A673 (cell line): ENCODE measurements around a stretch of chr1.

DNA sequence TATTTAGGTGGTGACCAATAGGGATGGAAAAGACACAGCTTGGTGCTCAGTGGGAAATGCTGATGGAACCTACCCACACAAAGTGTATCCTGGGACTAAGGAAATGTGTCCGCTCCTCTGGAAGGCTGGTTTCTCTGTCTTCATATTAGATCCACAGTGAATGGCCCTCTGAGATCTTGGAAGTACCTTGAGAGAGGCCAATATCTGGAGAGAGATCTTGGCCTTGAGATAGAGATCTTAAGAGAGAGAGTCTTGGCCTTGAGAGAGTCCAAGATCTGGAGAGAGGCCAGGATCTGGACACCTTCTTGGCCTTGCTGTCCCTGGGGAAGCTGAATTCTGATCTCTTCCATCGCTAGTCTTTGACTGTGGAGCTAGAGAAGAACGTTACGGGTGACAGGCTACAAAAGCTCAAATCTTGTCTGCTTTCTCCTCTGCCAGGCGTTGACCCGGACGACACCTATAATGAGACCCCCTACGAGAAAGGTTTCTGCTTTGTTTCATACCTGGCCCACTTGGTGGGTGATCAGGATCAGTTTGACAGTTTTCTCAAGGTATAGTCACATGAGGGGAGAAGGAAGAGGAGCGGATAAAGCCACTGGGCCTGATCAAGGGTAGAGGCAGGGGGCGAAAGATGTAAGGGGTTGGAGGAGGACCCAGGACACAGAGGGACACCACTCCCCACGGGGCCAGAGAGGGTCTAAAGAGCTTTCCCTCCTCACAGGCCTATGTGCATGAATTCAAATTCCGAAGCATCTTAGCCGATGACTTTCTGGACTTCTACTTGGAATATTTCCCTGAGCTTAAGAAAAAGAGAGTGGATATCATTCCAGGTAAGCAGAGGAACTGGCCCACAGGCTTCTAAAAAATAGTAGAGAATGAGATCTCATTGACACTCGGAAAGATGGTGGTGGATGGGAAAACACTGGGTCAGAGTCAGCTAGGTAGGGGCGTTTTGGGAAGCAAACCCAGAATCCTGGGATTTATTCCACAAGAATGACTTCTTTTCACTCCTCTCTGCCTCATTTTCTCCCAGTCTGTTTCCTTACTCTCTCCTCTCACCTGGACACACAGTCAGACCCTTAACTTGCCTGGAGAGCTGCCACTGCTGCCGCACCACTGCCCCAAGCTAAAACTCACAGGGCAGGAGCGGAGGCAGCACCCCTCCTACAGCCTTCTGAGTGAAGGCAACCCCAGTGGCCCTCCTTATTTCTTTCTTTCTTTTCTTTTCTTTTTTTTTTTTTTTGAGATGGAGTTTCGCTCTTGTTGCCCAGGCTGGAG is 9.0 kb upstream of the ELF3 start:
- PRO-cap = no peak

GRCh38 chr1:202016507-202017655 is 6.5 kb downstream of the ELF3 start:
- PRO-cap = no peak

DNA sequence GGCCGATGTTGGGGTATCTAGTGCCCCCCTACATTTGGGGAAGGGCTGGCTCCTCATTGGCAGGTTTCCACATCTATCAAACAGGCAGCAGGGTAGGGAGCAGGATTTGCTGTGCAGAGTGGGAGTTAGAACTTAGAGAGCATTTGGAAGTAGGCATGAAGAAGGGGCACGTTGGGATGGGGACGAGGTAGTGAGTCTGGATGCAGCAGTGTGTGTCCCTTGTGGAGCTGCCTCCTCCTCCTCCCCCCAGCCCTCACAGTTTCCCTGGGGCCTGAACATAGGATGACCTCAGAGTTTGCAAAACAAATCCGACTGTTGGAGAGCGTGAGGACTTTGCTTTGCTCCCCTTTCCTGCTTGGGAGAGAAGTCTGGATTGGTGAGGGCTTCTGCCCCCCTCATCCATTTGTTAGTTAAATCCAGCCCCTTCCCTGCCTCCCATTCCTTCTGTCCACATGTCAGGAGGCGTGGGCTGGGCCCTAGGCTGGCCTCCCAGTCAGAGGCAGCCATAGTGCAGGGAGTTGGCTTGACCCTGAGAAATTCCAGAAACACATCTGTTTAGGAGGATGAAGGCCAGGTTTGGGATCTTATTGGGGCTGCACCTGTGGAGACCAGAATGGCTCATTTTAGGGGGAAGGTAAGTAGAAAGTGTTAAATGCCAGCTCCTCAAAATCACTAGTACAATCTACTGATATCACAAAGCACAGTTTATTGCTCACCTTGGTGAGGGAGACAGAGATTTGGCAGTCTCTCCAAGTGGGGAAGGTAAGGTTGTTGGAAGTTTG is 36.8 kb upstream of the GPR37L1 start:
- PRO-cap = no peak

GRCh38 chr1:202106157-202107160 is 16.3 kb upstream of the GPR37L1 start:
- PRO-cap = no peak

- PRO-cap = no peak
Measured at GRCh38 chr1:202135252-202136142, 9.0 kb downstream of the ARL8A start.

GRCh38 chr1:202137771-202138762 is 6.5 kb downstream of the ARL8A start:
- PRO-cap = no peak

DNA sequence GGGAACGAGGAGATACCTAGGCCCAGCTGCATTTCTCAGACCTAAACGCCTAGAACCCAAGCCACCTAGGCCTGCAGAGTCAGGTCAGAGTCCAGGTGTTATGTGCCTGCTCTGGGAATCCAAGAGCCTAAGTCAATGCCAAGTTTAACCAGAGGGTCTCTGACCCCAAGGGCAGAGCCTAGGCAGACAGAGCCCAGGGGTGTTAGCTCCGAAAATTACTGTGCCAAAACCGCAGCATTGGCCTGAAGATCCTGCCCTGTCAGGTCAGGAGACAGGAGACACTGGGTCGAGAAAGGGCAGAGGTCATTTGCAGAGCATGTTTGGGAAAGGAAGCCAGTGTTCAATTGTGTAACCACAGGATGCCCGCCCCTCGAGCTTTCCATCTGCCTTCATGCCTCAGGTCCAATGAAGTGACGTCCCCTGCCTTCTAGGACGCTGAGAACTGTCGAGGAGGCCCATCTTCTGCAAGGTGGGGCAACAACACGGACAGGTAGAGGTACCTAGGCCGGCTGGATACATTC is 1.6 kb downstream of the ARL8A start:
- PRO-cap = no peak

DNA sequence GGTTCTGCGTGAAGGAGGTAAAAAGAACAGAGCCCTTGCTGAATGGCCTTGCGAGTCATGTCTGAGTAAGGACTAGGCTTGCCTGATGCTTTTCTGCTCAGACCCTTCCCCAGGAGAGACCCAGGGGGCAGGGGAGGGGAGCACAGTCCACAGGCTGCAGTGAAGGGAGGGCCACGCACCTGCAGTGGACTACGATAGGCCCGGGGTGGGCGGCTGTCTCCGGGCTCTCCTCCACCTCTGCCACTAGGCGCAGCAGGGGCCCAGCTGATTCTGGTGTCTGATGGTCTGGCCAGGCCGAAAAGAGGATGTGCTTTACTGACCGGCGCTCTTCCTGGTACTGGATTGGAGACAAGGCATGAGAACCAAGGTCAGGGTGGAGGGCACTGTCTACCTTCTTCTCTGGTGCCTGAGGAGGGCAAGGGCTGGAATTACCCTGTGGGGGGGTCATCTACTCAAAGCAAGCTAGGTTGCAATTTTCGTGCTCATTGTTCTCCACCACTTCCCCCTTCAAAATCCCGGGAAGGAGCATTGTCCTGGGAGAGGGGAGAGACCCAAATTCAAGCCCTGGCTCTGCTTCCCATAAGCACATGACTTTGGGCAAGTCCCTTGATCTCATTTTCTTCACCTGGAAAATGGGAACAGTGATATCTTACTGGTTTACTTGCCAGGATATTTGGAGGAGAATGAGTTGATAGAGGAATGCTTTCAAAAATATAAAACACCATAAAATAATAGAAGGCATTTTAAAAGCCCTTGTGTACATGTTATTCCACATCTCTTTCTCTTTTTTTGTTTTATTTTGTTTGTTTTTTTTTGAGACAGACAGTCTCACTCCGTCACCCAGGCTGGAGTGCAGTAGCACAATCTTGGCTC is 7.8 kb downstream of the PTPN7 start:
- PRO-cap = no peak

DNA sequence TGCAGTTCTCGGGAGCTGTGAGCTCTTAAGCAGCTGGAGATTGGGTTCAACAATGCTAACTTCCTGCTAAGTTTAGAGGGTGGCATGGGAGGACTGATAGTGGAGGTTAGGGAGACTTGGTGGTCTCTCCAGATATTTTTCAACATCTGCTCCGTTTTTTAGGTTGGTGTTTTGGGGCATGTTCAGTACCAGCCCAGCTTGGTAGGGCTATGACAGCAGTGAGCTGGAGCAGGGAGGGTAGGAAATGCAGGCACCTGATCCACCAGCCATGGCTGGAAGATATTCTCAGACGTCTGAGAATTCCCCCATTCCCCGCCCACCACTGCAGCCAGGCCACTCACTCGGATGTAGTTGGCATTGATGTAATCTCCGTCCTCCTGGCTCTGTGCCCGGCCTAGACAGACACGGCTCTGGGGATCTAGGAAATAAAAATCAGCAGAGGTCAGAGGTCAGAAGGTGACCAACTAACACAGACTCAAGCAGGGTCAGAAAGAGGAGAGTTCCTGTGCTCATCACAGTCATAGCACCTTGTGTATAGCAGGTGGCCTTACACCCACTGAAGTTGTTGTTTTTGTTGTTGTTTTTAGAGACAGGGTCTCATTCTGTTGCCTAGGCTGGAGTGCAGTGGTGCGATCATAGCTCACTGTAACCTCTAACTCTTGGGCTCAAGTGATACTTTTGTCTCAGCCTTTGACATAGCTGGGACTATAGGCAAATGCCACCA is 5.0 kb downstream of the PTPN7 start:
- PRO-cap = no peak

DNA sequence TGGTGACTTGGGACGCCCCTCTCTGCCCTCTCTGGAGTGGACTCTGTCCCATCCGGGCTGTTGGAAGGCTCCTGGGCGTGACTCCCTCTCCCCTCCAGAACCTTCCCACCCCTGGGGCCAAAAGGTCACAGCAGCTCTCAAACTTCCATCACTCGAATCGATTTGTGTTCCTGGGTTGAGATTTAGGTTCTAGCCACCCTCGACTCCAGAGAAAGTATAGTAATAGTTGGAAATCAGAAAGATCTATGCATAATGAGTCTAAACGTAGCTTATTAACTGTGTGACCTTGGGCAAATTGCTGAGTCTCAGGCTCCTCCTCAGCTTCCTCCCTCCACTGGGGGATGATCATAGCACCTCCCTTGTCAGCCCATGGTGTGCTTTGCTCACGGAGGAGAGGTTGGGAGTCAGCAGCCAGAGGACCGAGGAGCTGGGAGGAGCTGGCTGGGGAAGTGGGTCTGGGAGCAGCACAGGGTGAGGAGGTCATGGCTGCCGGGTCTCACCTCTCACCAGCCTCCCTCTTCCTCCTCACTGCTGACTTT is 2.3 kb upstream of the PTPN7 start:
- PRO-cap = no peak

DNA sequence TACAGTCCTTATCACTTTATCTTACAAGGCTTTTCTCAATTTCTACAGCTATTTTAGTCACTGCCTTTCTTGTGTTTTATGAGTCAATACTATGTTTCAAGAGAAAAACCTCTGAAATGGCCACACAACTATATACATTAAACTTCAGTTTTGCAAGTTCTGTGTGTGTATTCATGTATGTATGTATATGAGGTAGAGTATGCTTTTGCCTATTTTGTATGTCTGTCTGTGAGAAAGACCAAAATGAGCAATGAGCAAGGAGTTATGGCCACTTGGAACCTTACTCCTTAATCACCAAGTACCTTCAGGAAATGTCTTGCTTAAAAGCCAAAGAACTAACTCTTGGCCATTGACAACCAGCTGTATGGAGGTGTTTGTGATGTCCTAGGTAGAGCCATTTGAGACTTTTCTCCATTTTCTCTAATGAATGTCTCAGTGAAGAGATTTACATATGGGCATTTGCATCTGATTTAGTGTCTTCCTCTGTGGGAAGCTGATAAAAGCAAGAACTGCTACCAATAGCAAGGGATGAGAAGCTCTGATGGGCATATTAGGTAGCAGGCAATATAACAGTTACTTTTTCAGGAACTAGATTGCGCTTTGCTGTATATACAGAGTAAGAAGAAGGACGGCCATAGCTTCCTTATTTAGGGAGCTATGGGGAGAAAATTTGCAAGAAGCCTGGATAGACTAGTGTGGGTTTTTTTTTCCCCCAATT is 169.6 kb downstream of the SYT2 start:
- PRO-cap = no peak

- PRO-cap = no peak
Measured at GRCh38 chr1:202565997-202566806, 144.1 kb downstream of the SYT2 start.

- PRO-cap = no peak
Measured at GRCh38 chr1:202762036-202762642, 46.1 kb downstream of the KDM5B start.

GRCh38 chr1:202950948-202951212 is 7.2 kb downstream of the ADIPOR1 start:
- PRO-cap = no peak

- PRO-cap = no peak
Measured at GRCh38 chr1:202966305-202967149, 530 bp downstream of the CYB5R1 start.

DNA sequence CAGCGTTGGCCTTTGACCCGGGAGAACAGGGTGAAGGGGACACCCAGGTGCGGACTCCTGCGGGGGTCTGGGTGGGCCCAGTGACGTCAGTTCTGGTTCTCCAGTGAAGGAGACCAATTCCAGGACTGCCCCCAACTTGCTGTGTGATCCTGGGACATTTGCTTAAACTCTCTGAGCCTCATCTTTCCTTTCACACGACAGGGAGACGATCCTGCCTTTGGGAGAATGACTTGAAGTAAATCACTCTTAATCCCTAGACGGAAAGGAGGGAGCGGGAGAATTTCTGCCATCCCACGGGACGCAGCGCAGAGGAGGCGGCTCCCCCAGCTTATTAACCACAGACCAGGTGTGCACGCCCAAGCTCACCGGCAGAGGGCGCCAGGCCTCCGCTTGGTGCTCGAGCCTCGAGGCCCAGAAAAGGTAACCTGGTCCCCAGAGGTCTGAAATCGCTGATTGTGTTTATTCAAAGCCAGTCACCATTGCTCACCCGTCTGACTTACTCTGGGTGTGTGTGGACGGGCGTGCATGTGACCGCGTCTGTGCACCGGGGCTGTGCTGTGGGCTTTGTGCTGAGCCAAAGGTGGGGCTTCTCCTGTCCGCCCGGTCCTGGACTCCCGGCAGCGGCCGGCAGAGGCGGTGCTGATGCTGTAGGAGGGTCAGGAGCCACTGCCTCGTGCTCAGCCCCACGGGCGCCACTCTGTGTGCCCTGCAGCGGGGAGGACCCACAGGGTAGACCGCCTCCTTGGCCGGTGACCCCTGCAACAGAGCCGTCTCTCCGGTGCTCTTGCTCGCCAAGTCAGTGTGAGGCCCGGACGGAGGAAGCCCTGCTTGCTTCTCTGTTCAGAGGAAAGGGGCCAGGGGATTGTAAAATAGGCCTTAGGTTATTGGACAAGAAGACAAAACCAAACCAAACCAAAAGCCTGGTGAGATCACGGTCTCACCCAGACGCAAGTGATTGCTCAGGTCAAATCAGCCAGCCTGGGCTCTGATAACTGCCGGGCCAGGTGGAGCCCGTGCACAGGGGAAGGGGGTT is 32.1 kb upstream of the BTG2 start:
- PRO-cap = no peak

GRCh38 chr1:203277382-203277740 is 28.0 kb upstream of the BTG2 start:
- PRO-cap = no peak

DNA sequence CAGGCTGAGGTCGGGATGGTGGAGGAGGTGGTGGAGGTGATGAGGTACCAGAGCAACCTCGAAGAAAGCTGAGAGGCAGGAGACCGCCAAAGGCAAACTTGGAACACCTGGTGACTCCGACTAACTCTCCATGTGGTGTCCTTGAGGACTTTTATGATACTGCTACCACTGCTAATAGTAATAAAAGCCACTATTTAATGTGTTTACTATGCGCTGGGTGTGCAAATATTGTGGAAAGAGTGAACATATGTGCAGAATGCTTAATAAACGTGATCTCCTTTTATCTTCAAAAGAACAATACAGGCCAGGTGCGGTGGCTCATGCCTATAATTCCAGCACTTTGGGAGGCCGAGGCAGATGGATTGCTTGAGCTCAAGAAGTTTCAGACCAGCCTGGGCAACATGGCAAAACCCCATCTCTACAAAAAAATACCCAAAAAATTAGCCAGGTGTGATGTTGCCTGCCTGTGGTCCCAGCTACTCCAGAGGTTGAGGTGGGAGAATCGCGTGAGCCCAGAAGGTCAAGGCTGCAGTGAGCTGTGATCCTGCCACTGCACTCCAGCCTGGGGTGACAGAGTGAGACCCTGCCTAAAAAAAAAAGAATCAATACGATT is 16.7 kb upstream of the BTG2 start:
- PRO-cap = no peak

DNA sequence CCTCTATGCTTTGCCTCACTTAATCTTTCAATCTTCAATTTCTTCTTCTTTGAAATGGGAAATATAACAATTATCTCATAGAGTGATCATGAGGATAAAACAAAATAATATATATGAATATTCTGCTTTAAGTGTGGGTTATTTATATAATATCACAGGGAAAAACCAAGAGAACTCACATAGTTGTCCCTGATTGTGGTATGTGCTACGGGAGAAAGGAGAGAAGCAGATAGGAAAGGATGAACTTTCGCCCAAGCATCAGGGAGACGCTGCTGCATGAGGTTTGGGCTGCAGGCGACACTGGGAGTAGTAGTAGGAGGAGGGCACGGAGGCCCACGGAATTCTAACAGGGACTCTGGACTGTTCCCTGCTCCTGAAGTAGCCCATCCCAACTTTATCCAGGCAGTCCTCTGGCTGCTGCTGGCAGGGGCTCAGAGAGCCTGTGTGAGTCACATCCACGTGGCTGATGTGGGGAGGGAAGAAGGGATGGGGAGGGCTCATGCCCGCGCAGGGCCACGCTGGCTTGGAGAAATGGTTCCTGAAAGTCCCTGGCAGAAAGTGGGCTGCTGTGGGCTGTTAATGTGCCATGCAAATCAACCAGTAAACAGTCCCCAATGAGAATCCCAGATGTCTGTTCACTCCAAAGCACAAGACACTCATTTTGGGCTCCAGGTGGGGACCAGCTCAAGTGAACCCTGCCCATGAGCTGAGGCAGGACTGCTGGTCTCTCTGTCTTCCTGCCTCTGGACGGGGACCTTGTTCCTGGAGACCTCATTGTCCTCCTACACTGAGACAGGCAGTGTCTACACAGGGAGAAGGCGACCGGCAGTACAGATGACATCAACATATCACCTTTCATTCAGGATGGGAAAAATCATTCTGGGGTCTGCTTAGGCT is 57.5 kb upstream of the FMOD start:
- PRO-cap = no peak

DNA sequence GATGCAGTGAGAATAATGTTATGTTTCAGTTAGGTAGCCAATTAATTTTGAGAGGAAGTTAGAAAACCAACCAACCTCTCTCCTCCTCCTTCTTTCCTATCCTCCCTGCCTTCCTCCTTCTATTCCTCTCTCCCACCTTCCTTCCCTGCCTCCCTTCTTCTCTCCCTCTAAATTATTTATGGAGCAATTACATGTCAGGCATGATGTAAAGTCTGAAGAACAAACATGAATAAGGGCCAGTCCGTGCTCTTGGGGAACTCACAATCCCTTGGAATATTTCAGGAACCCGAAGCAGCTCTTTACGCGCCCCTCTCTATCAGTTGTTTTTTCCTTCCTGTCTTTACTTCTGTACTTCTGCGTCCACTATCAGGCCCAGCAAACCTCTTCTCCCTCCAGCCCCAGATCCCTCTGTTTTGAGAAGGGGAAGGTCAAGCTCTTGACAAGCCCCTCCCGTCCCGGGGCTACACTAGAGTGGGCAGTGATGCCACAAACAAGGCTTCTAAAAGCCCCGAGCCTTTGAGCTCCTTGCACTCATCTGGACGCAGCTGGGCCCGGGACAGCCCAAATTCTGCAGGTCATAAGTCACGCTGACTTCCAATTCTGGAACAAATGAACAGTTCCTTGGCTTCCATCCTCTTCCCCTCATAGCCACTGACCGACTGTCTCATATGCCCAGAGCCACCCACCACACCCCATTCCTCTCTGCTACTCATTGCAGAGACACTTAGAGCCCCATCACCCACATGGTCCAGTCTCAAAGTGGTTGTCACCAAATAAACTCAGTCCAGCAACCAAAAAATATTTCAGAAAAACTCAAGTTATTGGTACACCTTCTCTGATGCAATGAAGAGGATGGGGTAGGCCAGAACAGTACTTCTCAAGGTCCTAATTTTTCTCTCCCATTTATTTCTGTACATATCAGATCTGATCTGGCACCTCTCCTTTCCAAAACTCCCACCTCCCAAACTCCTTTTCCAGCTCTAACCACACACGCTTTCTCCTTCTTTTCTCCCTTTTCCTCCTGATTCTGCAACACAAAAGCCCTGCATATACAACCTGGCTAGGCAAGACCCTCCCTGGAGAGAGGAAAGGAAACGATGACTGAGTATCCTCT is 32.8 kb upstream of the PRELP start:
- PRO-cap = no peak